ENCODE measurements around a stretch of chr2.

GRCh38 chr2:174787435-174788112 is 23.3 kb upstream of the CHRNA1 start:
- PRO-cap, result no peak

GRCh38 chr2:174844185-174844732 is 80.0 kb upstream of the CHRNA1 start:
- PRO-cap, result no peak

DNA sequence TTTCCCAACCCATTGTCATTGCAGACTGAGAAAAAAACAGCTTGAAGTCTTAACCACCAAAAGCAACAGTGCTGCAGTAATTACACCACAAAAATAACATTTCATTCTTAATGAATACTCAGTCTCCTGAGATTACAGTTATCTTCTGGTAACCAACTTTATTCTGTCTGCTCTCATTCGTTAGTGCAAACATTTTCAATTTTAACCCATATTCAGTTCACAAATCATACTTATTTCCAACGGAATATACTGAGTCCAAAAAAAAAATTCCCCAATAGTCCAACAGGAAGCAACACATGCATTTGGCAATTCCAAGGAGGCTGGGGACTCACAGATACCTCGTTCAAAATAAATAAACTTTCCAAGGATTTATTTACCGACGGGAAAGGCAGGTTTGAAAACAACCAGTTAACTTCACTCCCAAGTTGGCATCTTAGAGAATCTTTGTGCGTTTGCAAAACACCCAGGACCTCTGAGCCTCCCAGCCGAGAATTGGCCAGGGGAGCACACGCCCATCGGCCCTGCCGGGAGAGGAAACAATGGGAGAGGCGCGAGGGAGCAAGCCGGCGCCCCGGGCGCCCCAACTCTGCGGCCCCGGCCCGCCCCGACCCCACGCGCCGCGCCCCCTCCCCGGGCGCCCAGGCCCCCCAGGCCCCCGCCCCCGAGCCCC is 868 bp downstream of the CHN1 start:
- PRO-cap, result bidirectional peak, plus-strand start outside the sequence, minus-strand start at position 489 of the sequence

- PRO-cap, result no peak
Observed at GRCh38 chr2:175028129-175028611, 23.0 kb upstream of the CHN1 start.

DNA sequence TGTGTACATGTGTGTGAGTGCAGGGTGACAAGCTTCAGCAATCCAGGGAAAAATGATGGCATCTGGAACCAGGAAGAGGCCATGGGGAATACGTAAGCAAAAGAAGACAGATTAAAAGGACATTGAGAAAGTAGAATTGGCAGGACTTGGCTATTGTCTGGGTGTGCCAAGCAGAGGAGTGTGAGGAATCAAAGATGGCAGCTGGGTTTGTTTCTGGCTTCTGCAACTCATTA is 214.2 kb downstream of the LNPK start:
- PRO-cap, result no peak

GRCh38 chr2:176003475-176004025 is 1.5 kb upstream of the LNPK start:
- PRO-cap, result no peak

GRCh38 chr2:176096975-176098086 is 2.3 kb upstream of the HOXD12 start:
- PRO-cap, result no peak

- PRO-cap, result no peak
Observed at GRCh38 chr2:176098093-176098574, 1.5 kb upstream of the HOXD12 start.

DNA sequence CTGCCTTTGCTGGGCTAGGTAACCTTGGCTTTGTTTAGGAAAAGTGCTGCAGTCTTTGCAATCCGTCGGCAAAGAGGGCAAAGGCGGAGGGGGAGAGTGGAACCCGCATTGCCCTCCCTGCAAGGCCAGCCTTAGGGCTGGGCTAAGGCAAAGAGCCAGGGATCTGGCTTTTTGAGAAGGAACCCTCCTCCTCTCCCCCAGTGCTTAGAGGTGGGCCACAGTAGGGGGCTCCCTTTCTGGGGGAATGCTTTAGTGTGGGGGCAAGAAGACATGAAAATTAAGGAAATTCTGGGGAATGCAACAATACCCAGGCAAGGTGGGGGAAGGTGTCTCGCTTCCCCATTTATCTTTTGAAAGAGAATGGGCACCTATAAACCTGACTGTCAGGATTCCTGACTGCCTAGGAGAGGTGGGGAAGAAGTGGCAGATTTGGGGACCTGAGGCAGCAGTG is 1.5 kb downstream of the HOXD10 start:
- PRO-cap, result no peak

DNA sequence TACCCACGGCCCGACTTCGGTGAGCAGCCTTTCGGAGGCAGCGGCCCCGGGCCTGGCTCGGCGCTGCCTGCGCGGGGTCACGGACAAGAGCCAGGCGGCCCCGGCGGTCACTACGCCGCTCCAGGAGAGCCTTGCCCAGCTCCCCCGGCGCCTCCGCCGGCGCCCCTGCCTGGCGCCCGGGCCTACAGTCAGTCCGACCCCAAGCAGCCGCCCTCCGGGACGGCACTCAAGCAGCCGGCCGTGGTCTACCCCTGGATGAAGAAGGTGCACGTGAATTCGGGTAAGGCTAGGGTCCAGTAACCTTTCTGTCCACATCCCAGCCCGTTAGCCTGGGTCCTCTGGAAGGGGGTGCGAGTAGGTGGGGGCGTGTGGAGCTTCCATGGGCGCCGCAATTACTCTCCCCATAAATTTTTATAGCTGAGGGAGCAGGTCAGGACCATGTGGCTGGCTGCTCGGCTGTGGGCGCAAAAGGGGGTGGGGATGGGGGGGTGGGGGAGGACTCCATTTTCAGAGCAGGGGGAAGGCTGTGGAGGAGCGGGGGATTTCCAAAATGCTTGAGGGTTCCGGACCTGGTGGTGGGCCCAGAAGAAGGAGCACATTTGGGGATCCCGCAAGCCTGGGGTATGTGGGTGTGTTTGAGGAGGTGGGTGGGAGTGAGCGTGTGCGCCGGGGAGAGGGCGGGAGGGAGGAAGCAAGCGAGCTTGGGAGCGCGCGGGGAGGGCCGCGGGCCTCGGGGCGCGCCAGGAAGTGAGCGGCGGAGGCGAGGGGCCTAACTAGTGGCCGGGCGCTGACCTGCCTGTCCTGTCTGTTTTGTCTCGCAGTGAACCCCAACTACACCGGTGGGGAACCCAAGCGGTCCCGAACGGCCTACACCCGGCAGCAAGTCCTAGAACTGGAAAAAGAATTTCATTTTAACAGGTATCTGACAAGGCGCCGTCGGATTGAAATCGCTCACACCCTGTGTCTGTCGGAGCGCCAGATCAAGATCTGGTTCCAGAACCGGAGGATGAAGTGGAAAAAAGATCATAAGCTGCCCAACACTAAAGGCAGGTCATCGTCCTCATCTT is 770 bp downstream of the HOXD4 start:
- PRO-cap, result no peak

GRCh38 chr2:176162976-176163543 is 6.0 kb downstream of the HOXD3 start:
- PRO-cap, result no peak

DNA sequence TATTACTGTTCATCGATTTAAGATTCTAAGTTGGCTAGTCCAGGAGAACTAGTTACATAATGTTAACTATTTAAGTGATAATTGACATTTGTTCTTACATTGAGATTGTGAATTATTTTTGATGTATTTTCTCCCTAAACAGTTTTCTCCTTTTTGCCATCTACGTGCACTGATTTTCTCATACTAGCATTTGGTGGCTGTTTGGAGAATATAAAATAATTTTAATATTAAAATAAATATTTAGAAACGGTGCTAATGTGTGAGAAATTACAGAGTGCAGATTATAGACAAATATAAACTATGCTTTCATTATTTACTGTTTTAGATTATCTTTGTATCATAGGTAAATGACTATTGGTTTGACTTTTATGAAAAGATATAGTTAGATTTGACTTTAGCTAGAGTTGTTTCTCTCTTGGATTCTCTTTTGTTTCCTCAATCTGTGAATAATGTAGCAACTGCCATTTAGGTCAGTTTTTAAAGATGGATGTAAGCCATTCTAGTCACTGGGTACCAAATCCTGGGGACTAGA is 10.4 kb downstream of the MTX2 start:
- PRO-cap, result no peak

DNA sequence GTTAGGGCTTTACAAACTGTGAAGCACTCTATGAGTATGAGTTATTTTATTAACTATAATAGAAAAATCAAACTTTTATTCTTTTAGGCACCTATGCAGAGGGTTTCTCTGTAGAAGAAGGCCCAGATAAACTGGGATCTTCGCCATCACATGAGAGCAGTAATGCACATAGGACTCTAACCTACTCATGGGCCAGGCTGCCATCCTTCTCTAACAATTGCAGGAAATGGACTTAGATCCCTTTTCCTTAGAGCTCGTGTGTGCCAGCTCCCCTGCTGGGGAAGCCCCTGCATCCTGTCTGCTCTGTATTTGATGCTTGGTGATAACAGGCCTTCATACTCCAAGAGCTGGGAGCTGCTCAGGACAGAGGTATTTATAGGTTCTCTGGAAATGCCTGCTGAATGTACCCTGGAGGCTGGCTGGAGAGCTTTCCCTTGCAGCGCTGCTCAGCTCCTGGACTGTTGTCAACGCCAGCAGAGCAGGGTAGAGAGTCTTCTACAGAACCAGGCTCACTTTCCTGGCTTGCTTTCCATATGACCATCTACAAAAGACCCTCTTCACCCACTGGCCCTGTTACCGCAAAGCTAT is 249.6 kb downstream of the MTX2 start:
- PRO-cap, result no peak

DNA sequence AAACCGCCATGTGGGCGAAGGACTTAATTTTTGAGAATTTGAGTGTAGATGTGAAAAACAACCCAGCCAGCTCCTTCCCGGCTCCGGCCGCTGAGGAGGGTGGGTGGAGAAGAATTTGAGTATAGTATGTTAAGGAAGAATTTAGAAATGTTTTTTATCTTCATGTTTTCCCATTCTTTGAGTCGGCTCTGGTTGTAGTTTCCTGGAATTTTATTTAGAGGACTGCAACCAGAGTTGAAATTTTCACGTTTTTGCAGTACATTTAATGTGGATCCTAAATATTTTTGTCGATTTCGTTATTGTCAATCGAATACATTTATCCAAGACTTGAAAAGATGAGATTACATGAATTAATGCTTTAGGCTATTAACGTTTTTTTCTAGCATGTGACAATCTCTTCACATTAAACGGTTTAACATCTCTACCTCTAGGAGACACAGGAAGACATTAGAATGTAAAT is 1.0 kb downstream of the HNRNPA3 start:
- PRO-cap, result no peak

- PRO-cap, result no peak
Observed at GRCh38 chr2:177220032-177221119, 7.8 kb downstream of the HNRNPA3 start.

- PRO-cap, result no peak
Observed at GRCh38 chr2:177261833-177262987, 2.3 kb downstream of the NFE2L2 start.

GRCh38 chr2:177327996-177328377 is 63.5 kb upstream of the NFE2L2 start:
- PRO-cap, result no peak

- PRO-cap, result no peak
Observed at GRCh38 chr2:177352483-177353107, 40.0 kb upstream of the AGPS start.

DNA sequence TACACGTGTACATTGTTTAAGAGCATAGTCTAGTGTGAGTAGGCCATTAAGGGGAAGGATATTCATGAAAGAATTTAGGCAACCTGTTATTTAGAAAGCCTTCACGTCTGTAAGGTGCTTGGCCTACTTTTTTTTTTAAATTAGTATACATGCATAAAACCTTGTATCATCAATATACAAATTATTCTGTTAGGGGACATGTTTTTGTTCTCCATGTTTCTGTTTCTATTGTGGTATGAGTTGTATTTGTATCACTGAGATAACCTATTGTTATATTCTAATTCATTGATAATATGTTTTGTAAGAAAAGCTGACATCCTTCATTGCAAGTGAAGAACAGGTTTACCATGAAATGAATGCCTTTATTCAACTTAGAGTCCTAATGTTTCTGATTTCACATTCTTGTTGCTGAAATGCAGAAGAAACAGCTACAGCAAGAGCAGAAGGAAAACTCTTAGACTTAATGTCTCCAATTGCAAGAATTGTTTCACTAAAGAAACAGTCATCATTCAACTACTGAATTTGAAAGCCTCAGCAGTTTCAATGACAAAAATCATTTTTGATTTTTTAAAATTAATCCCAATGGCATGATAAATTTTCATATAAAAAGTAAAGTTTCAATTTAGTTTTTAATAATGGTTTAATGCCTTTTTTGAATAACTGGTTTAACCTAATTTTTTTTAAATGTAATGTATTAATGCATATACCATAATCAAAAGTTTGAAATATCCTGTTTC is 13.8 kb downstream of the TTC30B start:
- PRO-cap, result no peak

DNA sequence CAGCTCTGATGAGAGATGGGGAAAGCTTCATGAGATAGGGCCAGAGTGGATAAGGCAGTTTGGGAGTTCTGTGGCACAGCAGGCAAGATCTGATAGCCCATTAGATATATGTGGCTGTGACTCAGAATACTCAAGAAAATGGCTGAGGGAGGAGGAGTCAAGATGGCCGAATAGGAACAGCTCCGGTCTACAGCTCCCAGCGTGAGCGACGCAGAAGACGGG is 99.7 kb downstream of the PDE11A start:
- PRO-cap, result bidirectional peak, plus-strand start at position 149 of the sequence, minus-strand start at position 144 of the sequence

All from neural crest cell (in vitro differentiated cells).